Measurements from ENCODE around the genes TNFAIP8L1 and SAFB.

GRCh38 chr19:4542671-4543084, 2.8 kb upstream of the LRG1 start:
- PRO-cap = no peak

DNA sequence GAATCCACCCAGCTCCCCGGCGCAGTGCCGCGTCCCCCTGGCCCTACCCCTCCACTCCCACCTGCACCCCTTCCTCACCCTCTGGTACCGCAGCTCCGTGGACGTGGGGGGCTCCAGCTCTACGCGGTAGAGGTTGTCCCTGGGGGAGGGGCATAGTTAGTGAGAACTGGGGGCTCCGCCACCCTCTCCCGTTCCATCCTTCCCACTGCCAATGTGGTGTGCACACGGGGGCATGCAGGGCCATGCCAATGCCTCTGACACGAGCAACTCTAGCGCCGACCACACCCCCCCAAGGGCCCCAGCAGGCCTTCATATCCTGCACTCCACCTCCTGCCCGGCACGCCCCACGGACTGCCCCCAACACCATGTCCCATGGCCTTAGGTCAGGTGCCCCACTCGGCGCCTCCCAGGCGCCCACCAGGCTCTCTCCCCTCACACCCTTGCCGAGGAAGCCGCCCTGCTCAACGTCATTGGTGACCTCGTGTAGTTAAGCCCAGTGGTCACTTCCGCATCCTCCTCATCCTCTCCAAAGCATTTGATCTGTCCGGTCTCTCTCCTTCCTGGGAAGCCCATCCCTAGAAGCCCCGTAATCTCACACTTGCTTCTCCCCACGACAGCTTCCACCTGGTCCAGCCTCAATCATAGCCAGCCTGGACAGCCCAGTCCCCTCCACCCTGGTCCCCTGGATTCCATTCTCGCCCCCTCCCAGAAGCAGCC, 2.2 kb downstream of the SEMA6B start:
- PRO-cap = no peak

DNA sequence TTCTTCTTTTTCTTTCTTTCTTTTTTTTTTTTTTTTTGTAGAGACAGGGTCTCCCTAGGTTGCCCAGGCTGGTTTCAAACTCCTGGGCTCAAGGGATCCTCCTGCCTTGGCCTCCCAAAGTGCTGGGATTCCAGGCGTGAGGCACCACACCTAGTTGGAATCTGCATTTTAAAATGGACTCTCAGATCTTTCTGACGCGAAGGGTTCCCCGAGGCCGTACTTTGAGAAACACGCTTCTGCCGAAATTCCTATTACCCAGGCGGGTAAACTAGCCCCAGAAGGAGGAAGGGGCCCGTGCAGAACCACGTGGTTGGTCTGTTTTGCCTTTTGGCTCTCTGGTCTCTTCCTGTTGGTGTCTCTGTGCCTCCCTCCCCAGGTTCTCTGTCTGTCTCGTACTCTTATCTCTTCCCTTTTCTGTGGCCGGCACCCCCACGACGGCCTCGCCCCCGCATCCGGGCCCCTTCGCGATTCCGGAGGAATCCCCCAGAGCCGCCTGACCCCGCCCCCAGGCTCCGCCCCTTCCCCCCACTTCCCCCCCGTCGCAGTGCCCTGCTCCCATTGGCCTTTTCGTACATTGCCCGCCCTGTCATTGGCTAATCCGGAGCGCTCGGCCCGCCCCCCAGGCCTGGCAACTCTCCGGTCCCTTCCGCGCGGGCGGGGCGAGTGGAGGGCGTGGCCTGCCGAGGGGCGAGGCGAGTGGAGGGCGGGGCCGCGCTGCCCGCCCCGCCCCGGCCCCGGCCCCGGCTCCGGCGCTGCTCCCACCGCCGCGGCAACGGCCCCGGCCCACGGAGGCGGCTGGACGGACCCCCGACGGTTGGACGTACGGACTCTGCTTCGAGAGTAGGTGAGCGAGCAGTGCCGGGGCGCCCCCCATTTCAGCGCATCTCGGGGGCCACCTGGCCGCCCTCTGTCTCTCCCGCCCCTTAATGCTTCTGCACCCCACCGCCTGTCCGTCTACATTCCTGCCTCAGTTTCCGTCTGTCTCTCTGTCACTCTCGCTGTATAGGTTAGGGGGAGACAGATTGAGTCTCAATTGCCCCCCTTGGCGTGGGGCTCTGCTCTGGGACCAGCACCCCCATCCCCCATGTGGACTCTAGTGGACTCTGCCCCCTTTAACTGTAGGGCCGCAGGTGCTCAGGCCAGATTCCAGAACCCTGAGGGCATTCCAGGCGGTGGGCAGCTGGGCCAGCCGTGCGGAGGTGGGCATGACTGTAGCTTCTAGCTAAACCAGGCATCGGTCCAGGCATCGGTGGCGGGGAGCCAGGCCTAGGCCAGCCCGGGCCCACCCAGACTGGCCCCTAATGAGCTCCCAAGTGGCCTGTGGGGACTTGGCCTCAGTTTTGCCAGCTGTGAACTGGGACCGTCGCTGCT, at the start of gene TNFAIP8L1:
TSS of gene TNFAIP8L1 (plus strand) at position 731 of the 1,371 bp plus-strand sequence.
- PRO-cap = no peak

GRCh38 chr19:4694924-4696027, 25.1 kb upstream of the MYDGF start:
- PRO-cap = no peak

- PRO-cap = no peak
Measured at GRCh38 chr19:4697104-4697661, 26.5 kb downstream of the DPP9 start.

DNA sequence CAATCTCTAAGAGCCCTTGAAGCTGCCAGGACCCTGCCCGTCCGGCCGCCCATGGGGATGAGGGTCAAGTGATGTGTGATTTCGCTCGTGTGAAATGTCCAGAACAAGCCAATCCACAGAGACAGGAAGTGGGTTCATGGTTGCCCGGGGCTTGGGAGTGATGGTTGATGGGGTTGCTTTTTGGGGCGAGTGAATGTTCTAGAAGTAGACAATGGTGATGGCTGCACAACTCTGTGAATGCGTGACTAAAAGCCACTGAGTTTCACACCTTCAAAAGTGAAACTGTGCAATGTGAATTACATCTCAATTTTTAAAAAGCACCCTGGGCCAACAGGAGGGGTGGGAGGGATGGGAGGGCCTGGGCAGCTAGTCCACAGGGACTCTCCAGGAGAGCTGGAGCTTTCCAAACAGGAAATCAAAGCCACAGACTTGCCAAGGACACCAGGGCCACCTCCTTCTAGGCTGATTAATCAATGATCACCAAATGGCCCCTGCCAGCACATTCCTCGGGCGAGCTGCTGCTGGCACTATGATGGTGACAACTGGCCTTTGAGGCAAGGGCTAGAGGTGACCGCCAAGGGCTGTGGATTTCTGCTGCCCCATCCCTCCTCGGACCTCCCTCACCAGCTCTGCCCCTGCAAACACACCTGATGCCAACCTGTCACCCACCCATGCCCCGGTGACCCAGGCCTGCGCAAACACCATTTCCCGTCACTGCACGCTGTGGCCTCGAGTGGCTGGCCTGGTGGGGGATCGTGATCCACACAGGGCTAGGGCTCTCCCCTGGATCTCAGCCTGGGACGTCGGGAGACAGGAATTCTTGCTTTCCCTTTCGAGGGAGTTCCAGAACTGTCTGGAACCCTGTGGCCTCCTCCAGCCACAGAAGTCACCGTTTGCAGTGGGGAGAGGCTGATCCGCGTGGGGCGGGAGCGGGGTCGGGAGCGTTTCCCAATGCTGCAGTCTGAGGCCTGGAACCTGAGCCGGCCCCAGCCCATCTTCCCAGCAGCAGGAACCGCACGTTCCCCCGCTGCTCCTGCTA, 13.8 kb downstream of the DPP9 start:
- PRO-cap = no peak

GRCh38 chr19:4795431-4795843, 3.9 kb downstream of the FEM1A start:
- PRO-cap = no peak

DNA sequence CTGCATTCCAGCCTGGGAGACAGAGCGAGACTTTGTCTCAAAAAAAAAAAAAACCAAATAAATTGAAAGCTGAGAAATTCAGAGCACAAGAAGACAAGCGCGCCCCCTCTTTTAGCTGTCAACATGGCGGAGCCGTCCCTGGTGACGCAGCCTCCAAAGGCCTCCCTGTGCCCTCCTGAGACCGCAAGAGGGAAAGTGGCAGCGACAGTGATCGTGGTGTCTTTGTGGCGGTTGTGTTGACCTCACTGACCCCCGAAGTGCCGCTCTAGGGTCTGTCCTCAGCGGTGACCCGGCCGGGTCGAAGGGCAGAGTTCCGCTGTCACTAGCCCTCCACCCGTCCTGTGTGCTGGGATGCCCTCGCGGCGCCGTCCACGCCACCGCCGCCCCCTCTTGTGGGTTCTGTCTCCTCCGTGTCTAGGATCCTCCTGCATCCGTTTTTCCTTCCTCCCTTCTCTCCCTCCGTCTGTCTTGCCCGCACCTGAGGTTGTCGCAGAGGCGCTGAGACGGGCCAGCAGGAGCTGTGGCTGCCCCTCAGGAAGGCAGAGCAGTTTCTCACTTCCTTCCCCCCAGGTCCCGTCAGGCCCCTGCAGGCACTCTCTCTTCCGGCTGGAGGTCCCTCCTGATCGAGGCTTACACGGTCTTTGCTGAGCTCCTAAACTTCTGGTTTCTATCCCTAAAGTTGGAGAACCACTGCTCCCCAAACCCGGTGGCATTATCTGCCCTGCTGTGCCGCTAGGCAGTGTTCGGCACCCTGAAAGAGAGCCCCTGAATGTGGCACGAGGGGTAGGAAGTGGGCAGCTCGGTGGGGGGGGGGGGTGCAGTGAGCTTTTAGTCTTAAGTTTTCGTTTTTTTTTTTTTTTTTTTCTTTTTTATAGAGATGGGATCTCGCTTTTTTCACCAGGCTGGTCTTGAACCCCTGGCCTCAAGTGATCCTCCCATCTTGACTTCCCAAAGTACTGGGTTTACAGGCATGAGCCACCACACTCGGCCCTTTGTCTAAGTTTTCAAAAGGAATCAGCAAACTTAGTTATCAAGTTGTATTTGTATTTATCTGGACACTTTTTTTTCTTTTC, 7.3 kb downstream of the UHRF1 start:
- PRO-cap = no peak

DNA sequence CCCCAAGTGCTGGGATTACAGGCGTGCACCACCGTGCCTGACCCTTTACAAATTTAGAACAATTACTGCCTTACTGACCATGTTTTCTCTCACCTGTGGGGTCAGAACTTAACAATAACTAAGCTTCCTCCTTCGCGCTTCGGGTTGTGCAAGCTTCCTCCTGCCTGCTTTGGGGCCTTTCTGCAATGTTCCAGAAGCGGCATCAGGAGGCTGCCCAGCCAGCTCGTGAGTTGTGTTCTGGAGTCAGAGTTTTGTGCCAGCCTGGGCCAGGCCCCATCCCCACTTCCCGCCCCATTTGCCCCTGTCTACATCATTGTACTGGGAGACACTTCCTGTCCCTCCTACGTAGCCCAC, 13.2 kb downstream of the UHRF1 start:
- PRO-cap = no peak

DNA sequence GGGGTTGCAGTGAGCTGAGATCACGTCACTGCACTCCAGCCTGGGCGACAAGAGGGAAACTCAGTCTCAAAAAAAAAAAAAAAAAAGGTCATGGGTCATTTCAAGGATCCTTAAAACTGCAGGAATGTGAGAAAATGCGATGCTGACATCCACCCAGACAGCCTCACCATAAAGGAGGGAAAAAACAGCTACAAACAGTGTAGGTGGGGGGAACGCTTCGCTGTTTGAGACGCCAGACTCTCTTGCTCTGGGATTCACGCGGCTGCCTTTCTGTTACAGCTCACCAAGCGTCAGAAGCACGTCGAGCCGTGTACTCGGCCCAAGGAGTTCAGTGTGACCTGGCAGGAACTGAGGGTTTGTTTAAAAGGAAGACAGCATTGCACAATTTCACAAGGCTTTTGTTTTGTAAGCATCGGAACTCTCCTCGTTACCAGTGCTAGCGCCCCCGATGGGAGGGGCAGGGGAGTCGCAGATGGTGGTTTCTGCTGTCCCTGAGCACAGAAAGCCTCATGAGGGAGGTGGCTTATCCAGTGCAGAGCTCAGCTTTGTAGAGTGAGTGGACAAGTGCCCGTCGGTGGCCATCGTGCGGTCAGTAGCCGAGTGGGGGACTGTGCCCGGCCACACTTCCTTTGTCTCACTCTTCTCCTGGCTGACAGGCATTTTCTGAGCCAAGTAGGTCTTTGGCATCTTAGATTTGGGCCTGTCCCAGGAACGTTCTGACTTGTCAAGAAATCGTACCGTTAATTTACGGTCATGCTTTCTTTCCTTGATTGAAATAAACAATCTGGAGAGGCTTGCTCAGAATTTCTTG, 7.5 kb downstream of the KDM4B start:
- PRO-cap = no peak

DNA sequence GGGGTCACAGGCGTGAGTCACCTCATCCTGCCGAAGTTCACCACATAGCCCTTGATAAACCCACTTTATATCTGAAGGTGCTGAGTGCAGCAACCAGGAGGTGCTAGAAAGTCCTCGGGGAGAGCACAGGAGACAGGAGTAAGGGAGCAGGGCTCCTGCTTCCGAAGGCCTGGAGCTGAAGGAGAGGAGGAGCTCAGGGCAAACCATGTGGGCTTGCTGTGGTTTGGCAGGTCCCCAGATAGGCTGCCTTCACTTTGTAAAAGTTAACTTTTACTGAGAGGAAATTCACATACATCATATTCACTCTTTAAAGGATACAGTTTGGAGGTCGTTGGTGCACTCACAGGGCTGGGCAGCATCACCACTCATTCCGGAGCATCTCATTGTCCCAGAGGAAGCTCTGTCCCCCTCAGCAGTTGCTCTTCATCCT, 49.4 kb downstream of the KDM4B start:
- PRO-cap = no peak

DNA sequence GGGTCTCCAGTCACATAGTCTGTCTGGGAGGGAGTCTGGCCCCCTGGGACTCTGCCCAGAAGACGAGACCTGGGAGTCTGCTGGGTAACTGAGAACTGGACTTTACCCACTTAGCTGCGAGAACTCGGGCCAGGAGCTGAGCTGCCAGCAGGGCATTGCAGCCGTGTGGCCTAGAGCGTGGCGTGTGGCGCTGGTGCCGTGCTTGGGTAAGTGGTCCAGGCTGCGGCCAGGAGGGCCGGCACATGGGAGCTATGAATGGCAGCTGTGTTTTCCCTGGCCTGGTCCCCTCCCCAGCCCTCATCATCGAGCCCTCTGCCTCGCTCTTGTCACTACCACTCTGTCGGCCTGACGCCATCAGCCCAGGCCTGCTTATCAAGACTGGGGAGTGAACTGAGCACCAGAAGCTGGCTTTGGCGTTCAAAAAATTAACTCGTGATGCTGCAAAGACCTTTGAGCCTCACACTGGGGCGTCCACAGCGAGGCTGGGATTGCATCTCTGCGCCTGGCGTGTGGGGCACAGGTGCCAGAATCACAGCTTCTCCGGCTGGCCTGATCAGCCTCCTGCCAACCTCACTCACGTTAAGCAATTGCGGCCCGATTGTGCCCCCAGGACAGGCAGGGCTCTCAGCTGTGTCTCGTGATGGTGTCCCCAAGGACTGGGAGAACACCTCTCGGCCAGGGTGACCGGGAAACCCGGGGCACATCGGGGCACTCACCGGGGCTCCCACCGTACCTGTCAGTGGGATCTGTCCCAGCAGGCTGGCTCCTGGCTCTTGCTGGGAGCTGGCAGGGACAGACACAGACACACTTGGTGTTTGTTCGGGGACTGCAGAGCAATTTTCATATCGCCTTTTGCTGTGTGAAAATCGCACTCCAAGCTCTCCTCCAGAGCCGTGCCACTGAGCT, 85.9 kb downstream of the KDM4B start:
- PRO-cap = no peak

GRCh38 chr19:5068017-5068710, 99.3 kb downstream of the KDM4B start:
- PRO-cap = no peak

- PRO-cap = no peak
Measured at GRCh38 chr19:5097573-5098227, 128.8 kb downstream of the KDM4B start.

- PRO-cap = no peak
Measured at GRCh38 chr19:5273232-5273646, 67.4 kb downstream of the PTPRS start.

GRCh38 chr19:5292686-5293101, 47.9 kb downstream of the PTPRS start:
- PRO-cap = no peak

DNA sequence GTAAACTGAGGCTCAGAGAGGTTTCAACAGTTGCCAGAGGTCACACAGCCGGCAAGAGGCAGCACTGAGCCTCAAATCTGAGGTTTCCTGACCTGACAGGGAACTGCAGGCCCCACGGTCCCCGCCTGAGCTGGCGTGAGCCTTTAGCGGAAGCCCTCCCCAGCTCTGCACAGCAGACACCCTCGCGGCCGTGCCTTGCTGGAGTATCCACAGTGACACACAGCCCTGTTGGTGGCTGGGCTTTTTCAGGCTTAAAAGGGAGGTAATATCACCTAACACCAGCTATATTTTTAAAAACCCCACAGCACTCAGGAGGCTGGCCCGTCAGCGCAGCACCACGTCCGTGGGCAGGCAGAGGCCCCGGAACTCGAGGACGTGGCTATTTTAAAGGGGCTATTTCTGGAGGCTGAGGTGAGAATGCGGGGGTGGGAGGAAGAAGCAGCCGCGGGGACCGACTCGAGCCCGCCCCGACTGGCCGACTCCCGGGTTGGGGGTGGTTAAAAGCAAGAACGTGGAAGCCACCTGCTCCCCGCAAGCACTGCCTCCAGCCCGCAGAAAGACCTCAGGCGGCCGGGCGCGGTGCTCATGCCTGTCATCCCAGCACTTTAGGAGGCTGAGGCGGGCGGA, 18.5 kb downstream of the PTPRS start:
- PRO-cap = no peak

- PRO-cap = no peak
Measured at GRCh38 chr19:5567497-5568353, 54.9 kb downstream of the SAFB2 start.

DNA sequence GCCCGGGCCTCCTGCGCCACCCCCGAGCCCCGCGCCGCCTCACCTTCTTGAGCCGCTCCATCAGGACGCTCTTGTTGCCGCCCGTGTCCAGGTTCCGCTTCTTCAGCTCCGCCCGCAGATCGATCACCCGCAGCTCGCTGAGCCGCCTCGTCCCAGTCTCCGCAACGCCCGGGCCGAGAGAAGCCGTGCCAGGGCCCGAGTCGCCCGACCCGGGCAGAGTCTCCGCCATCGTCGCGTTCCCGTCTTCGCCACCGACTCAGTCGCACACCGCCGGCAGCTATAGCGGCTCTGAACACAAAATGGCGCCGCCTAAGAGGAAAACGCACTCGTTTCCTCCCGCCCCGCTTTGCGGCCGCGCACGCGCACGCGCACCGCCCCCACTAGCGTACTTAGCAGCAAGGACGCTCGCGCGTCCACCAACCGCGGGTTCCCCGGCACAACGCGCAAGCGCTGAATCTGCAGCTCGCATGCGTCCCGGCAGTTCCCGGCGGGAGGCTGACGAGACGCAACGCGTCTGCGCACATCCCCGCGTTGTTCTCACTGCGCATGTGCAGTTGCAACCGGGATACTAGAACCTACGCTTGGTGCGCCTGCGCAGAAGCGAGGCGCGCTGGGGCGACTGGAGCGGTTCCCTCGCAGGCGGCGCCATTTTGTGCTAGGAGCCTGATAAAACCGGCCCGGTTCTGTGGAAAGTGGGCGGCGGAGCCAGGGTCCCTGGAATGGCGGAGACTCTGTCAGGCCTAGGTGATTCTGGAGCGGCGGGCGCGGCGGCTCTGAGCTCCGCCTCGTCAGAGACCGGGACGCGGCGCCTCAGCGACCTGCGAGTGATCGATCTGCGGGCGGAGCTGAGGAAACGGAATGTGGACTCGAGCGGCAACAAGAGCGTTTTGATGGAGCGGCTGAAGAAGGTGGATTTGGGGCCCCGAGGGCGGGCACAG, at the start of gene SAFB:
TSS of gene SAFB (plus strand) at position 597 of the 938 bp plus-strand sequence.
- PRO-cap = bidirectional peak, plus-strand start at position 597 of the sequence, minus-strand start at position 290 of the sequence

DNA sequence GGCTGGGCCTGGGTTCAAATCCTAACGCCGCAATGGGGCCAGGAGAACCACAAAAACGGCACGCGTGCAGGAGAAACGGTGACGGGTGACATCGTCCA, 530 bp downstream of the SAFB start:
- PRO-cap = no peak